Fibroblast of the aortic adventitia (primary cell): ENCODE measurements around a stretch of chr3.

GRCh38 chr3:25781458-25781986 lies 1.7 kb downstream of the NGLY1 start:
- CAGE, long polyA plus RNA, result no peak

- CAGE, long polyA plus RNA, result no peak
Observed at GRCh38 chr3:25793692-25793970, 3.7 kb downstream of the OXSM start.

DNA sequence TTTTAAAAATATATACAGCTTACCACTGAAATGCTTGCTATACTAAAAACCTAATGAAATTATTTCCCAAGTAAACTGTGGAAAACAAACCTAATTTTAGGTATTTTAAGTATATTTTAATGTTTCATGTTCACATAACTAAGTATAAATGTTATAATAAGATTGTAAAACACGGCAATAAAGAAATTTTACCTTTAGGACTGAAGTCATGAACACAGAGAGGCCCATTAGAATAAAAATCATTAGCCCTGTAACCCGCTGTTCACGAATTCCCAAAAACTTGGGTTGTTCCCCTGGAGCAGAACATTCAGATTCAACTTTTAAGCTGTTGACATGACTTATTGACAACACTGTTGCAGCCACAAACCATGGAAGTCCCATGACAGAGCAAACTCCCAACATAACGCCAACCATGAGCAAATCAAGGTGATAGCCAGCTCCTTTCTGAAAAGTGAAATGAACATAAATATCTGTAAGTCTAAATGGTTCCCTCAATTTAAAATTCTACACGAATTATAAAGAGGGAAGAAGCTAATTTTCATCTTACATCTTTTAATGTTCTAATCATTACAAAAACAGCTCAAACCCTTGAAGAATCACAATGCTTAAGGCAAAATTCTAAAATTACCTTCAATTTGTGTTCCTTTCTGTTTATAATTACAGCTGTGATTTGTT lies 25.3 kb upstream of the NEK10 start:
- CAGE, long polyA plus RNA, result no peak

- CAGE, long polyA plus RNA, result no peak
Observed at GRCh38 chr3:27433798-27434420, 50.3 kb downstream of the SLC4A7 start.

- CAGE, long polyA plus RNA, result no peak
Observed at GRCh38 chr3:27468725-27469328, 15.4 kb downstream of the SLC4A7 start.

DNA sequence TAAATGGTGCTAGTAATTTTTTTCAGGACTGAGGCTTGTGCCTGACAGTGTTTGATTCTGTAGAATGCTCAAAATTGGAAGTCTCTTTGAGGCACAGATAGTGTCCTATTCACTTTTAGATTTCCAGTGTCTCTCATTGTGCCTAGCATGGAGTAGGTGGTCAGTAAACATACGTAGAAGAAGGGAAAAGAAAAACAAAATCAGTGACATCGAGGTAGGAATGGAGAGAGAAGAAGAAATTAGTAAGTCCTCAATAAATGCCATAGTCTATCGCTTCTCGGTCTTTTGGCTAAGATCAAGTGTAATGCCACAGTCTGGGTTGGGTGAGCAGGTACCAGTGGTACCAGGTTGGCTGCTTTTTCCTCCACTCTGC lies 120.9 kb upstream of the EOMES start:
- CAGE, long polyA plus RNA, result no peak

GRCh38 chr3:28667843-28668495 lies 319.3 kb upstream of the AZI2 start:
- CAGE, long polyA plus RNA, result no peak

- CAGE, long polyA plus RNA, result no peak
Observed at GRCh38 chr3:29284350-29285036, 3.6 kb downstream of the RBMS3 start.

DNA sequence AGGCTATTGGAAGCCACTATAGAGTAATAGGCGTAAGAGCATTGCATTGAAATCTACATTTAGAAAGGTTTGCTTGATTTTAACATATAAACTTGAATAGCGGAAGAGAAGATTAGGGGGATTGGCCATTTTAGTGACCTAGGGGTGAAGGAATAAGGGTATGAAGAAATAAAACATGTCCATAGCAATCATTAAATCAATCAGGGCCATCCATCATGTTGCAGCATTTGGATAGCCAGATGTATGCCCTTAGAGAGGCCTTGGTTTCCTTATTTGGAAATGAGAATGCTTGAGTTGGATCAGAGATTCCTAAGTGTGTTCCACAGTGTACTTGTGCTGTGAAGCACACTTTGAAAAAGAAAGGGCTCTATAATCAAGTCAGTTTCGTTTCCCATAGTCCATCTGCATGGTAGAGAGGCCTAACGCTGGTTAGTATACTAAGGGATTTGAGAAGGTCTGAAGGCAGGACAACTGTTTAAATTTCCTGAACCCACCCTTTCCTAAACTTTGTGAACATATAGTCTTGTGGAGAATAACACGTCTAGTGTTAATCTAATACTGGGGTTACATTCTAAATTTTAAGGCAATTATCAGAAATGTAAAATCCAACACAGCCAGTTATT lies 30.9 kb downstream of the RBMS3 start:
- CAGE, long polyA plus RNA, result no peak

GRCh38 chr3:29488194-29488711 lies 207.4 kb downstream of the RBMS3 start:
- CAGE, long polyA plus RNA, result no peak

- CAGE, long polyA plus RNA, result no peak
Observed at GRCh38 chr3:29683246-29684264, 402.7 kb downstream of the RBMS3 start.

DNA sequence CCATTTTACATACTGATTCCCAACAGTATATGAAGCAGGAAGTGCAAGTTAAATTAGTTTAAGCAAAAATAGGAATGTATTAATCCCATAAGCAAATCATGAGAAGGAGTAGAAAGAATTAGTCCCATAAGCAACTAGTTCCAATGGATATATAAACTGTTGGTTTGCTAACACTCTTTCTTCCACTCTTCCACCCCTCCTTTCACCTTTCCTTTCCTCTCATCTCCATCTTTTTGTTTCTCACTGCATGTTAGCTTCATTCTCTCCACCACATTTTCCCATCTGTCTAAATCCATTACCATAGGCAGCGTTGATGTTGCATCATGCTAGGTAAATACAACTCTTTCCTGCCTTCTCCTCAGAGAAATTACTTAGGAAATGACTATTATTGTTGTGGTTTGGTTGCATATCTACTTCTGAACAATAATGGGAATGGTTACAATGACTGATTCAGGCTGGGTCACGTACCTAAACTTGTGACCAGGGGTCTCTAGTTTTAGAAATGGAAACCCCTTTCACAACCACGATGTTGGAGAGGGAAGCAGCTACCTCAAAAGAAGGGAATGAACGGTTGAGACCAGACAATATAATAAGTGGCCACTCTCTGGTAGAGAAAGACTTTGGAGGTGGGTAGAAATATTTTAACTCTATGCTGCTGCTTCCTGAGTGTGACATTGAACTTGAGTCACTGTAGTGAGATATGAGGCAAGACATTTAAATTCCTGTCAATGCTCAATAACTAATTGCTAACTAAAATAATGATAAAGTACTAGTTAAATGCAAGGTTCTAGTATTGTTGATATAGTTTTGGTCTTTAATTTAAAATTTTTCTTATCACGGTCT lies 314.1 kb upstream of the TGFBR2 start:
- CAGE, long polyA plus RNA, result no peak

- CAGE, long polyA plus RNA, result no peak
Observed at GRCh38 chr3:30548660-30548946, 57.8 kb upstream of the TGFBR2 start.

DNA sequence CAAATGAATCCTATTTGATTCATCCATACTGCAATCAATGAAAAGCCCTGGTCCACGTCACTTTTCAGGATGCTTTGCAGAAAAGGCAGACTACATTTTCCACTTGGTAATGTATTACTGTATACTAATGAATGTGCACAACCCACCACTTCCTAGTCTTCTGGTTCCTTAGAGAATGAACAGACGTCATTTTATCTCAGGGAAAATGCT lies 53.5 kb upstream of the TGFBR2 start:
- CAGE, long polyA plus RNA, result no peak

DNA sequence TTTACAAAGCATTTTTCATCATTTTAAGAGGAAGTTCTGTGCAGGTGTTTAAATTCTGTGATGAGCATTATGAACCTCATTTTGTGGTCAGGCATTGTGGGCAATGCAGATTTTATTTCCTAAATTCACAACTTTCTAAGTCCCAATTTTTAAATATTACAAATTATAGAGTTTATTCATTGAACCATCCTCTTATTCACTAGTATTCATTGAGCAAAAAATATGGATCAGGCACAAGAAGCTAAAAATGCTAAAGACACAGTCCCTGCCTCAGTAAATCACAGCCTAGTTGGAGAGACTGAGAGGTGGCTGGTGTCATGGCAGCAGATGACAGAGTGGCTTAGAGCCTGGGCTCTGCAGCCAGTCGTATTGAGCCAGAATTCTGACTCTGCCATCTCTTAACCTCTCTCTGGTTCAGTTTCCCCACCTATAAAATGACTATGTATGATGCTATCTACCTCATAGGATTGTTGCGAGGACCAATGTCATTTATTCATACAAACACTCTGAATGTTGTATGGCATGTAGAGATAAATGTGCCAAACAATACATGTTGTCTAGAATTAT lies 7.5 kb upstream of the TGFBR2 start:
- CAGE, long polyA plus RNA, result no peak

DNA sequence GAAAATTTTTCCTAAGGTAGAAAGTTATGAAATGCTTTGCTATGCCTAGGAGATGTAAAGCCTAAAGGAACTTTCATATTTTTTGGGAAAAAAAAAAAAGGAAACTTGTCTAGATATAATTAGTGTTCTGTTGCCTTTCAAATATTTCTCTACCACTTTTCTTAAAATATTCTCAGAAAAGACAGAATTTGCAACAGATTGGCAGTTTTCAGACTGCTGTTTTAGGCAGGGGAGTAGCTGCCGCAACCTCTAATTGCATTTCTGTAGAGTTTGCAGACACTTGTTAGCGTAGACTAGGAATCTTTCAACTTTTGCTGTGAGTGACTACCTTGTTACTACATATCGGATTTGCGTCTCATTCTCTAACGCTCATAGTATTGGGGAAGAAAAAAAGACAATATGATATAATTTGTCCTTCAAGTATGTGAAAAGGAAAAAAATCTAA lies 10.6 kb downstream of the TGFBR2 start:
- CAGE, long polyA plus RNA, result no peak

DNA sequence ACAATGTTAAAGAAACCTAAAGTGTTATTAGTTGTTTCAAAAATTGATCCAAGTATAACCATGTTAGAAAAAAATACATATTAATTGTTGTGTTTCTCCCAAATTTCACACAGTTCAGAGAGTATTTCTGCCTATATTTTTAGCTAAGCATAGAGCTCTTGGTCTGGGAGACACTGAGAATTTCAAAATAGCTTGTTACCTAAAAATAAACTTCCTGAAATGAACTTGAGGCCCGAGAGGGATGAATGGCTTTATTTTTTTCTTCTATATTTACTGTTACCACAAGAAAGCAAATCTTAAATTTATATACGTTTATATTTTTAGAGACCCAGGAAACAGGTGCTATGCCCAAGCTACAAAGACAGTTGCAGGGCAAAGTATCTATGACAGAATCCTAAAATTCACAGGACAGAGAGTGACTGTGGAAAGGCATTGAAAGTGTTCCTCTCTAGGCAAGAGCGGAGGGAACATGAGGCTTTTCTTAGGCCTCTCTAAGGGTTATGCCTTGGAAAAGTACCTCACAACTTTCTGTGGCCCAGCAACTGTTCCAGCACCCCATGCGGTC lies 36.4 kb downstream of the TGFBR2 start:
- CAGE, long polyA plus RNA, result no peak

DNA sequence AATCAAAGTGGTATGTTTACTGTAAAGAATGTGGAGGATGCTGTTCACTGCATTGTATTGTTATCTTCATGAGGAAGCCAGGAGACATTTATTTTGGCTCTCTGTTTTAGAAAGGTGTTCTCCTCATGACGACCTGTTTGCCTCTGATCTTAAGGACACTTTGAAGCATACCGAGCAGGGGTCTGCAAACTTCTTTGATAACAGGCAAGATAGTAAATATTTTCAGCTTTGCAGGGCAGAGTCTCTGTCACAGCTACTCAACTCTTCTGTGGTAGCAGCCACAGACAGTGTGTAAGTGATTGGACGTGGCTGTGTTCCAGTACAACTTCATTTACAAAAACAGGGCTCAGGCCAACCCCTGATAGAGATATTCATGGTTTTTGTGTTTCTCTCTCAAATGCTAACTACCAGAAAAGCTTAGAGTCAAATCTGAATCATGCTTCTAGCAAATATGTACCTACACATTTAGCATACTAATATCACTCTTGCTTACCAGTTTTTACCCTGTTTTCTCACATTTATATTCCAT lies 51.5 kb downstream of the TGFBR2 start:
- CAGE, long polyA plus RNA, result no peak

DNA sequence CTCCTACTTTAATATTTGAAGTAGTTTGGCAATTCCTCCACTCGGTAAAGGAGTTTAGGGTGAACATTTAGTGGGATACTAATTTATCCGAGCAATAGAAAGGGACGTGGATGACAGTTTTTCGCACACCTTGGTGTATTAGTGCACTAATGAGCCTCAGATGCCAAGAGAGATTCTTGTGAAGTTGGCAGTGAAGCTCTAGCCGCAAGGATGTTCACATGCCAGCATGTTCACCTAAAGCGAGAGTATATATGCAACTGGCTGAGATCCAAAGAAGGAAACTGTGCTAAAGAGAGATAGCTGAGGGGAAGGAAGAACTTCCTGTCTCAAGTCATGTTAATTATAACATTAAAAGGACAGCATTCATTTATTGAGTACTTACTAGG lies 58.5 kb downstream of the TGFBR2 start:
- CAGE, long polyA plus RNA, result no peak

GRCh38 chr3:30683857-30684305 lies 77.5 kb downstream of the TGFBR2 start:
- CAGE, long polyA plus RNA, result no peak